Adrenal gland (tissue), 7 donors: ENCODE measurements around the genes NMD3, SERPINI2 and PRKCI.

- PRO-cap, 3 experiments, result peak in 3 of 3 experiments; most common plus-strand start chr3:161221315 (in 2); most common minus-strand start chr3:161221207 (in 2)
- RAMPAGE, long total RNA, 4 experiments, result start-site peak on the plus strand in 4 of 4 experiments, at chr3:161221307-161221582 at its widest, 40 to 490 reads per replicate
- RRBS, result 1% methylated on average over 32 of the region's 72 CpGs
Observed at GRCh38 chr3:161220913-161221814, at the start of gene NMD3. NMD3 (plus strand) TSS chr3:161221311.

DNA sequence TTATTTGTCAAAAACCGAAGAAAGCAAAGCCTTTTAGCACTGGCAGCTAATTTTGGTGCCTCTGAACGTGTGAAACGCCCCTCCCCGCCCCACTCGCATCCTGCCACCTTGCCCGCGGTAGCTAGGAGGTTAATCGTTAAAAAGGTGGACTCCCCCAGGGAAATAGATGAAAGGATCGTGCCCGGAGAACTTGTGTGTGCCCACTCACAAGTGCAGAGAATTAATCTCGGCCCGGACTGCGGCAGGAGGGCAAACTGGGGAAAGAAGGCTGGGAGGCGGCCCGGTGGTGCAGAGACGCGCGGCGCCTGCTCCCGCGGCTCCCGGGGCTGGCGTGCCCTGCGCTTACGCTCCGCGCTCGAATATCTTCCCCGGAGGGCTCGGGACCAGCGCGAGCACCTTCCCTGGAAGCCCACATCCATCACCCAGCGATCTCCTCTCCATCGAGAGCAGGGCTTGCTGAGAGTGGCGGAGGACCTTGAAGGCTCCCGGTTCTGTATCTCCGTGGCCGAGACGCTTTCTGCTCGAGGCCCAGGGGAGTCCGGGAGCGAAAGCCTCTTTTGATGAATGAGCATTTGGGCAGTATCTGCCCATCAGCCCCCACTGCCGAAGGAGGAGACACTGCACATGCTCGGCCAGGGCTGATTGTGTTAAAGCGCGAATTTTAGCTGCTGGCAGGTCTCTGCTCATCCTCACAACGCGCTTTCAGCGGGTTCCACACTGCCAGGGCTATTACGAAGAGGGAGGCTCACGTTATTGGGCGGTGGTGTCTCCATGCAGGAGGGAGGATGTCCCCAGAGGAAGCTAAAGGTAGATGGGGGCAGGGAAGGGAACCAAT is 1.2 kb upstream of the SPTSSB start:
- PRO-cap, 3 experiments, result no peak in any of the 3 experiments
- RAMPAGE, long total RNA, 4 experiments, result no peak in any of the 4 experiments
- RRBS, result 2% methylated on average over 28 of the region's 52 CpGs

DNA sequence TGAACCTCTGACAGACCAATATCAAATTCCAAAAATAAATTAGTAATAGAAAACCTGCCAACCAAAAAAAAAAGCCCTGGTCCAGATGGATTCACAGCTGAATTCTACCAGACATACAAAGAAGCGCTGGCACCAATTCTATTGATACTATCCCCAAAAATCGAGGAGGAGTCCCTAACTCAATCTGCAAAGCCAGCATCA is 381.7 kb downstream of the OTOL1 start:
- PRO-cap, 3 experiments, result peak in 2 of 3 experiments; most common plus-strand start position 120 of the sequence (in 2)
- RAMPAGE, long total RNA, 4 experiments, result no peak in any of the 4 experiments
- RRBS, result no CpG with 5 or more reads among the region's 2 CpGs

DNA sequence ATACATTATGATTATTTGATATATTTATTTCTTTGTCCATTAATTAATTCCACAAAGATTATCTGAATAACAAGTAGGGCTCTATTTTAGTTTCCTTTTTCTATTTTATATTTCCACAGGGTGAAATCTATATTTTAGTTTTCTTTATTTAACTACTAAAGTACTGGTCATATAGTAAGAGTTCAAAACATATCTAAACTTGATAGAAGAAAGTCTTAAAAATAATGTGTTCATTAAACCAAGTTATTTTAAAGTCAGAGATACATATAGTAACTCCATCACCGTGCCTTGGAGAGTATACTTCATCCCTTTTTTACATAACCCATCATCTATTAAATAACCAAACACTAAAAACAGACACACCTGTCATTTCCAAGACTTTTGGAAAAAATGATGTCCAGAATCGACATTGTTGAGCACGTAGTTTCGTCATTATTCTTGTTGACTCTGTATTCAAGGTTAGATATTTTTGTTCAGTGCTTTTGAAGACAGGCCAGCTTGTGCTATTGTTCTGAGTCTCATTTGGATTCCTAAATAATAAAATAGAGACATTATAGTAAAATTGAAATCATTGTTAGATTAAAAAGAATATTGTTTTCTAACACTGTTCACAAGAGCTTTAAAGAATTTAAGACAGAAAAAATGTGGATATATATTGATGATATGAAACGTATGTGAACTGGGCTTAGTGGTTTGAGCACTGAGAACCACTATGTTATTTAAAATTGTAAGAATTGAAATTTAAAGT is 51.3 kb downstream of the BCHE start:
- PRO-cap, 3 experiments, result no peak in any of the 3 experiments
- RAMPAGE, long total RNA, 4 experiments, result no peak in any of the 4 experiments
- RRBS, result no CpG with 5 or more reads among the region's 5 CpGs

DNA sequence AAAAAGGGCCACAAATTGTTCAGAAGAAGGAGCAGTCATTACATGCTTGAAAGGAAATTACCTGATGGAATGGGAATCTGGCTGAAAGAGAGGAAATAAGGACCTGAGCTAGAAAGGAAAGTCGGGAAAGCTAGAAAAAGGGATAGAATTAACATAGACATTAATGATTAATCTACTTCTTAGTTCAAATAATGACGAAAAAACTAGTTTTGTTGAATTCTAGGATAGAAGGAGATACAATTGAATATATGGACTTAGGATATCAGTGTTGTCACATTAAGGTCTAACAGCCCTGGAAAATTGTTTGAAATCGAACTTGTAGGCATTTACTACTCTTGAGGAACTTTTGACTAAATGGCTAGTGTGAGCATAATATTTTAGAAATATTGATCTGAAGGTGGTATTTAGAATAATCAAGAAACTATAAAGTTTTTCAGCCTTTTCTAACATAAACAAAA is 49.7 kb downstream of the BCHE start:
- PRO-cap, 3 experiments, result no peak in any of the 3 experiments
- RAMPAGE, long total RNA, 4 experiments, result no peak in any of the 4 experiments
- RRBS, result no CpG with 5 or more reads among the region's 3 CpGs

DNA sequence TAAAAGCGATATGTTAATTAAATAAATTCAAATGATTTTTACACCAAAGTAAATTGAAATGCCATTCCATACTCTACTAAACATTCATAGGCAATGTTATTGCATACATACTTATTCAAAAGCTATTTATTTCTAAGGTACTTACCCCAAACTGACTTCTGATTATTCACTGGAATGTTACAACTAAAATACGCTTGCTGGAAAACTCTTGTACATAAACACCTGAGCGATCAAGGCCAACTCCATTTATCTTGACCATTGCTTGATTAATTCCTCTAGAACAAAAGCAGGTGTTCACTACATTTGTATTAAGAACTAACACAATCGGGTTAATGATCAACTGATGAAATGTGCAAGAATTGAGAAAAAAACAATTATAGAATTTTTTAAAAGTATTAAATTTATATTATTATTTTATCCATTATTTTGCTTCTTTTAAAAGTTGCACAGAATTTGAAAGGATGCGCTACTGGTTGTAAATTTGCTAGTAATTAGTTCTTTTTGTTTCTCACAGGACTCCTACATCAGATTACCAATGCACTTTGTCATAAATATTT is at the start of gene SERPINI2:
Gene SERPINI2, minus strand, starts transcription at position 185 of the 557 bp plus-strand sequence.
- PRO-cap, 3 experiments, result no peak in any of the 3 experiments
- RAMPAGE, long total RNA, 4 experiments, result no peak in any of the 4 experiments
- RRBS, result no CpG with 5 or more reads among the region's 5 CpGs

DNA sequence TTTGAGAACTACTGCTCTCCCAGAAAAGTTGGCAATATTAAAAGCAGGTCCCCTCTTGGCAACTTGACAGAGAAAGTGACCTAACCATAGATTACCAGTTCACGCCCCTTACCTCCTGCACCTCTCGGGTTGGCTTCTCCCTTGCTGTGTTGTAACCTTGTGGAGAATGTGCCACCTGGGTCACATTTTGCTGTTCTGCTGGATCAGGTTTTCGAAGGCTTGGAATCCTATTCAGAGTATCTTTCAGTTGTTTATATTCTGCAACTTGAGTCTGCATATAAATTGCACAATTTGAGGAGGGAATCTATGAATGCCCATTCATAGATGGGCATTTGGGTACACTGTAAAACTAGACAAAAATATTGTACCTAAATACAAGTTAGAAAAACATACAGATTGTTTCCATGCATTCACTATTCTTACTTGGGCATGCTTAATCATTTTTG is 59.0 kb downstream of the GOLIM4 start:
- PRO-cap, 3 experiments, result no peak in any of the 3 experiments
- RAMPAGE, long total RNA, 4 experiments, result no peak in any of the 4 experiments
- RRBS, result no CpG with 5 or more reads among the region's 3 CpGs

DNA sequence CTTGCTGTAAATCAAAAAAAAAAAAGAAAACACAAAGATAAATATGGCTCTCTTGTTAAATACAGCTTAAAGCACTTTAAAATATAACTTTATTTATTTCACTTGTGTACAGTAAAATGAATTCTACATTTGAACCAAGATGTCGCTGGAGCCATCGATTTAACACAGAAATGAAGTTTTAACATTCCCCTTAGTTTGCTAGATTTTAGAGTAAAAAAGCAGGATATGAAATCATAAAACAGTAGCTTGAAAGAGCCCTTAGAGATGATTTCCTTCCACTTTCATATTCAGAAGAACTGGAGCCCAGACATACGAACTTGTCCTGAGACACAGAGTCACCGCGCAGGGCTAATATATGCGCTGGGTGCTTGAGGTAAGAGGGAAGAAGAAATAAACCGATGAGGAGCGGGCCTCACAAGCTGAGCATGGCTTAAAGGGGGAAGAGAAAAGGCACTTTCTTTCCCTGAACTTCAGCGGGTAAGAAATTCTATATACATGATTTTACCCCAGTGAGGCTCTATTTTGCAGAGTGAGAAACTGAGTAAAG is 50.8 kb downstream of the GOLIM4 start:
- PRO-cap, 3 experiments, result no peak in any of the 3 experiments
- RAMPAGE, long total RNA, 4 experiments, result no peak in any of the 4 experiments
- RRBS, result no CpG with 5 or more reads among the region's 9 CpGs

DNA sequence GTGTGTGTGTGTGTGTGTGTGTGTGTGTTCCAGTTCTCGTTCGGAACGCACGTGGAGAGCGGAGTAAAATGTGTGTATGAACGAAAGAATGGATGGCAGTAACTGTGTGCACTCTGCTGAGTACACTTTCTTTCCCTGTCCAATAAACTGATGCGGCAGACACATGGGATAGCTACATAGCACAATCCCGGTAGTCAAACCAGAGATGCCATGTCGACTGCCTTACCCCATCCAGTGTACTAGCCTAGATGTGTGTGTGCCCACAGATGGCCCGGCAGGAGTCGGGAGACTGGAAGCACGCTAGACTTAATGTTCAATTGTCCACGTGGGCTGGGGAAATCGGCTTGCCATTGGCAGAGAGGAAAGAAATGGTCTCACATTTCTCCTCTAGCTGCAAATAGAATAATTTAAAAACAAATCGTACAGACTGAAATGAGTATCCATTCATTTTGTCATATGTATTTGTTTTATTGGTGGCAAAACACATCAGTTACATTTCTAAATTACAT is 584 bp upstream of the GOLIM4 start:
- PRO-cap, 3 experiments, result peak in 3 of 3 experiments; most common plus-strand start position 269 of the sequence (in 1); most common minus-strand start position 282 of the sequence (in 2)
- RAMPAGE, long total RNA, 4 experiments, result no peak in any of the 4 experiments
- RRBS, result 2% methylated on average over 3 of the region's 15 CpGs

- PRO-cap, 3 experiments, result no peak in any of the 3 experiments
- RAMPAGE, long total RNA, 4 experiments, result no peak in any of the 4 experiments
- RRBS, result no CpG with 5 or more reads among the region's 5 CpGs
Observed at GRCh38 chr3:168165409-168165947, 69.8 kb upstream of the GOLIM4 start.

GRCh38 chr3:168684663-168684924 is 588.9 kb upstream of the GOLIM4 start:
- PRO-cap, 3 experiments, result no peak in any of the 3 experiments
- RAMPAGE, long total RNA, 4 experiments, result no peak in any of the 4 experiments
- RRBS, result no CpG with 5 or more reads among the region's 6 CpGs

GRCh38 chr3:168859179-168859661 is 763.5 kb upstream of the GOLIM4 start:
- PRO-cap, 3 experiments, result no peak in any of the 3 experiments
- RAMPAGE, long total RNA, 4 experiments, result no peak in any of the 4 experiments
- RRBS, result no CpG with 5 or more reads among the region's 4 CpGs

- PRO-cap, 3 experiments, result no peak in any of the 3 experiments
- RAMPAGE, long total RNA, 4 experiments, result no peak in any of the 4 experiments
Observed at GRCh38 chr3:168878099-168878461, 782.4 kb upstream of the GOLIM4 start.

DNA sequence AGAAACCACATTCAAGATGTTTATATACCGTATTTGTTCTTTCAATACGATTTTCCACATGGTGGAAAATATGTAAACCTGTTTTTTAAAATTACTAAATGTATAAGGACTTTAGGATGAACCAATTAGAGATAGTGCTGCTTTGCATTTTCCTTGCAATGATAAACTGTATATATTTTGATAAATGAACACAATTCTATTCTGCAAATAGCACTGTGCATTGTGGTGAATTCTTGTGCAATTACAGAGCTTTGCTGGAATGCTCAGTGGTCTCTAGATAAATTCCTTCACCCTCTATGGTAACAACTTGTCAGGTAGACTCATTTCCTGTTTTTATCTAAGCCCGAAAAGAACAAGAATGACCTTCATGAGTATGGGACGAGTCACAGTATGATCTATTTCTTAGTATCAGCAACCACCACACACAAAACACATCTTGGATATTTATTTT is 551.4 kb downstream of the MECOM start:
- PRO-cap, 3 experiments, result no peak in any of the 3 experiments
- RAMPAGE, long total RNA, 4 experiments, result no peak in any of the 4 experiments
- RRBS, result no CpG with 5 or more reads among the region's 4 CpGs

DNA sequence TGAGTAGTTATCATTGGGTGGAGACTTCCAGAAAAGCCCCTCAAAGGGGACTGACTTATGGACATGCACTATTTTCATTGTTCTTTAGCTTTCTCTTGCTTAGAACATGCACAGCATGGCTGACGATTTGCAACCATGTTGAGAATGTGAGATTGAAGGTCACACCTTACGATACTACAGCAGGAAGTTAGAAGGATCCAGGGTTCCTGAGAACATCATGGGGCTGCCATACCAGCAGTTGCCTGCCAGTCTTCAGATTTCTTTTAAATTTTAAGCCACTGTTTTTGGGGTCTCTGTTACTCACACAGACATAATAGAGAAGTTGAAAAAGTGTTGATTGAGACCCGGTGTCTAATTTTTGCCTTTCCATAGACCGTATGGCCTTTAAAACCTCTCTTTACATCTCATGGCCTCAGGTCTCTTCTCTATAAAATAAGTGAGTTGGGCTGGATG is 396.5 kb downstream of the MECOM start:
- PRO-cap, 3 experiments, result no peak in any of the 3 experiments
- RAMPAGE, long total RNA, 4 experiments, result no peak in any of the 4 experiments
- RRBS, result no CpG with 5 or more reads among the region's 4 CpGs

DNA sequence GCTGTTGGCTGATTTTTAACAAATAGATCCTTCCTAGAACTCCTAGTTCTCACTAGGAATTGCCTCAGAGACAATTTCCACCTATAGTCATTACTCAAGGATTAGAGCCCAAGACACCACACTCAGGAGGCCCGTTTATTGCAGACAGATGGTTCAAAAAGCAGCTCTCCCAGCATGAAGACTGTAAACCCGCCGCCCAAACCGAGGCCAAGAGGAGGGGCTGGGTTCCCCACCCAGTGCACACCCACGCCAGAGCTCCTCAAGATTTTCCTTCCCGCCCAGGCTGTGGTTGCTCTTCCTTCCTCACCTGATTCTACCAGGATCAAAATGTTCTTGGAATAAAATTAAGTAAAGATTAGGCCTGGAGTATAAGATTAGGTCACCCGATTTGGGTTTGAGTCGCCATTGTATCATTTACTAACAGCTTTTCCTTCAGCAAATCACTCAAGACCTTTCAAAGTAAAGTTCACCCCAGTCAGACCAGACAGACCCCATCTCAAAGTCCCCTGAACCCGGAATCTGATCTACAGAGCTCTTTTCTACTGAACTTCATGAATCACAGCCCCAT is 364.3 kb downstream of the MECOM start:
- PRO-cap, 3 experiments, result no peak in any of the 3 experiments
- RAMPAGE, long total RNA, 4 experiments, result no peak in any of the 4 experiments
- RRBS, result no CpG with 5 or more reads among the region's 9 CpGs

DNA sequence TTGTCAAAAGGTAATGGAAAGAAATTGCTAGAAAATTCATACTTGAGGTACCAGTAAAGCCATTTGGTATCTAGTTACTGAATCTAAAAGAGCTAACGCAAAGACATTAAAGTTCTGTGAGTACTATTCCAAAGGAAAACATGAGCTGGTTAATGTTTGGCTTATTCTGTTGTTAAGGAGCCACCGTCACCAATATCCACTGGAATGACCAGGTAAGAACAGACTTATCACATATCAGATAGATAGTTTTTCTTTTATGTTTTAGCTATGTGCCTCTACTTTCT is 274.3 kb downstream of the MECOM start:
- PRO-cap, 3 experiments, result no peak in any of the 3 experiments
- RAMPAGE, long total RNA, 4 experiments, result no peak in any of the 4 experiments
- RRBS, result no CpG with 5 or more reads among the region's 2 CpGs

DNA sequence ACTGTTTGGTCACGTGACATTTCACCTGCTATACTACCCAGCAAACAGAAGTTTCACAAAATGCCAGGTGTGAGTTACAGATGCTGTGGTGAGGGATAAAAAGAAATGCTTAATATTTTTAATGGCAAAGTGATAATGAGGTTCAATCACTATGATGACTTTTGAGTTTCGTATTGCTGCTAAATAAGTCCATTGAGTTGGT is 26.1 kb upstream of the SEC62 start:
- PRO-cap, 3 experiments, result no peak in any of the 3 experiments
- RAMPAGE, long total RNA, 4 experiments, result no peak in any of the 4 experiments
- RRBS, result no CpG with 5 or more reads among the region's 2 CpGs

- PRO-cap, 3 experiments, result peak in 2 of 3 experiments; most common plus-strand start chr3:169967282 (in 2); most common minus-strand start chr3:169967175 (in 2)
- RAMPAGE, long total RNA, 4 experiments, result no peak in any of the 4 experiments
- RRBS, result under 1% methylated on average over 10 of the region's 44 CpGs
Observed at GRCh38 chr3:169966923-169967754, 532 bp downstream of the SEC62 start.

DNA sequence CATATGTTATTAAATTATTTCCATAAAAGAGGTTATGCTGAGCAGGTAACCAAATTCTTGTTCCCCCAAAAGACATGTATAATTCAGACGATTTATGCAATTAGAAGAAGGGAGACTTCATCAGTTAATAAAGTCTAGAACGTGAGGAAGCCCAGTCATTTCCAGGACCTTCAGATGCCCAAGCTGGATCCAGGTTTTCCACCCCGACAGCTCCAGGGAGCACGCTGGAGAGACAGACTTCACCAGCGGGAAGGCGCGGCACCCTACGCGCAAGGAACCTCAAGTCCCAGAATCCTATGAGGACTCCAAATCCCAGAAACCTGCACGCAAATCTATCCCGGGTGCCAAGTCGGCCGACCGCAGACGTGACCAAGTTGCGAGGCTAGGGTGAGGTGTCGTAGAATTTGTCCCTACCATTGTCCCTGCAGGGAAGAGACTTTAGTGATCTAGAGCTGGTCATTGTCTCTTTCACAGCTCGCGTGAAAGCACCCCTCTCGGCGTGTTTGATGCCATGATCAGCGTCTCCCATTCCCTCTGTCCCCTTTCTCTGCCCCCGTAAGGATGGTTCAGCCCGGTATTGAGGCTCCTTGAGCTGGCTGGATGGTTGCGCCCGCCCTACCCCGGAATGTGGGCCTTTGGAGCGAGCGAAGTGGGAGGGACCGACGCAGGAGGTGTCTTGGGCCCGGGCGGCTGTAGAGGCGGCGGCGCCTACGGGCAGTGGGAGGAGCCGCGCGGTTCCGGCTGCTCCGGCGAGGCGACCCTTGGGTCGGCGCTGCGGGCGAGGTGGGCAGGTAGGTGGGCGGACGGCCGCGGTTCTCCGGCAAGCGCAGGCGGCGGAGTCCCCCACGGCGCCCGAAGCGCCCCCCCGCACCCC is at the start of gene PRKCI:
Gene PRKCI, plus strand, starts transcription at position 662 of the 874 bp plus-strand sequence.
- PRO-cap, 3 experiments, result peak in 3 of 3 experiments; most common plus-strand start position 362 of the sequence (in 1); most common minus-strand start position 281 of the sequence (in 1)
- RAMPAGE, long total RNA, 4 experiments, result no peak in any of the 4 experiments
- RRBS, result 1% methylated on average over 39 of the region's 61 CpGs